Jurkat, Clone E6-1 (cell line): ENCODE data around the genes NUP205 and MTPN.

GRCh38 chr7:132614407-132615203 is 38.3 kb upstream of the PLXNA4 start:
- RRBS: 94% methylated on average over 3 of the region's 23 CpGs

- RRBS: no CpG with 5 or more reads among the region's 3 CpGs
Measured at GRCh38 chr7:133688996-133689629, 436.2 kb downstream of the EXOC4 start.

DNA sequence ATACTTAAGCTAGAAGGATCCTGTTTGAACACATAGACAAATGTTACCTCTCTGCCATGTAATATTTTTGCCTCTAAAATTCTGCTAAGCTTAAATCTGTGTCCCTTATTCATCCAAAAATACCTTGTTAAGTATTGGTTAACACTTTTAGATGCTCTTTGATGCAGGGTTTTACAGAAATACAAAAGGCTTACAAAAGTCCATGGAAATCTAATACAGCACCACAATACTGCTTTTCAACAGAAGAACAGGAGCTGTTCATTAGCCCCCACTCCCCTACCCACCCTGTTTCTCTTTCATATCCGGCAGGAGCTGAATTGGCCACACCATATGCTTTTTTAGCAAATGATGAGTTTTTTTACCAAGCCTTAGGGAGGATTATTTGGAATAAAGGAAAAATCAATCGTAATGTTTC is 143.5 kb upstream of the LRGUK start:
- RRBS: no CpG with 5 or more reads among the region's 2 CpGs

DNA sequence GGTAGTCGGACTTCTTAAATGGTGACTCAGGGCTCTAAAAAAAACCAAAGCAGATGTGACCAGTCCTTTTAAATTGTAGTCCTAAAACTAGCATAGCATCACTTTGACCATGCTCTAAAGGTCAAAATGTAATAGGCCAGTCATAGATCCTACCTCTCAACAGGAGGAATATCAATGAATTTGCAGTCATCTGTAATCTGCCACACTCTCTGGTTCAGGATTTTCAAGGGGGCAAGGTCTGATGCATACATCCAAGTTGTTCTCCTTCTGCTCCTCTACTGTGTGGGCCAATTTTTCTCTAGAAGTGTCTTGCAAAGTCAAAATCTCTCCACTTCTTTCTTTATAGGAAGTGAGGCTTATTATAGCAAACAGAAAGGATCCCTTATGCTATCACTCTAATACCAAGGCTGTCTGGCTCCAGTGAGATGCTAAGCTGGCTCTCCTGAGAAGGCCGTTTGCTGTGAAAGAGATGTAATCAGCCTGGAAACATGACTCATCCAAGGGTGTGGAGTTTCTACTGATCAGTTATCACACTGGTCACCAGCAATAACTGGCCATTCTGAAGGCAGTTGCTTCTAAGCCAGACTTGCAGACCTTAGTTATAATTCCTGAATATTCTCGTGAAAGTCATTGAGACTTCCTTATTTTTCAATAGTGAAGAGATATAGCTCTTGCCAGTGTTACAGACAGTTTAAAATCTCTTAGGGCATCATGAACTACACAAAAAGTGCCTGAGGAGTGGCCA is 43.3 kb upstream of the LRGUK start:
- RRBS: no CpG with 5 or more reads among the region's 3 CpGs

DNA sequence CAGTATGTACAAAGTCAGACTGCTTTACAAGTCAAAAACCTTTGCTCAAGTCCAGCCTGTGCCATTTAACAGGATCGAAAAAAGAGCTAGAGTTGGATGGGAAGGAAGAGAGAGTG is 693 bp downstream of the SLC35B4 start:
- RRBS: no CpG with 5 or more reads among the region's 1 CpG

- RRBS: no CpG with 5 or more reads among the region's 1 CpG
Measured at GRCh38 chr7:134366434-134366889, 49.7 kb upstream of the SLC35B4 start.

DNA sequence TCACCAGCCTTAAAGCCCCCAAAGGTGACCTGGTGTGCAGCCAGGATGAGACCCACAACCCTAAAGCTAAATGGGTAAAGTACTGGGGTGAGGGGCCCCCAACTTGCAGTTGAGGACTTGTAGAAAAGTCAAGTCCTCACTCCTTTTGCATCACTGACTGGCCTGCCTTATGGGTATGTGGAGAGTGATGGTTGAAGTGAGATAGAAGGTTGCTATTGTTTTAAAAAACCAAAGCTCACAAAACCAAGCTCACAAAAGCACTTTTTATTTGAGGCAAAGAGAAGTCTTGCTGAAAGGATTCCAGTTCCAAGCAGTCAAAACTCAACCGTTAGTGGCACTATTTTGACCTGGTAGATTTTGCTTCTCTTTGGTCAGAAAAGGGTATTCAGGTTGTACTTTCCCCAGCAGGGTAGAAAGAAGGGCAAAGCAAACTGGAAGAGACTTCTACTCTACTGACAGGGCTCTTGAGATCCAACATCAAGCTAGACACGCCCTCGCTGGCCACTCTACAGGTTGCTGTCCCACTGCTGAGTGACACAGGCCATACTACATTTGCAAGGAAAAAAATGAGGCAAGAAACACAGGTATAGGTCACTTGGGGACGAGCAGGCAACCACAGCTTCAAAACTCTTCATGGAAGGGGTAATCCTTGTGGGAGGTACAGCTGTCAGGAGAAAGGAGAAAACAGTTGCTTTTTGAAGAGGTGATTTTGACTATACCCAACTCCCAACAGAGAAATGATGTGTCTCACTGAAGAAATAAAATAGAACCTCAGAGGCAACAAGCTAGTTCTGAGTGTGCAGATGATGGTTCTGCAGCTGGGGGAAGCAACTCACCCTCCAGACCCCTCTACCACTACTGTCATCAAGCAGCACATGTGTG is 16.6 kb downstream of the AKR1B1 start:
- RRBS: no CpG with 5 or more reads among the region's 4 CpGs

DNA sequence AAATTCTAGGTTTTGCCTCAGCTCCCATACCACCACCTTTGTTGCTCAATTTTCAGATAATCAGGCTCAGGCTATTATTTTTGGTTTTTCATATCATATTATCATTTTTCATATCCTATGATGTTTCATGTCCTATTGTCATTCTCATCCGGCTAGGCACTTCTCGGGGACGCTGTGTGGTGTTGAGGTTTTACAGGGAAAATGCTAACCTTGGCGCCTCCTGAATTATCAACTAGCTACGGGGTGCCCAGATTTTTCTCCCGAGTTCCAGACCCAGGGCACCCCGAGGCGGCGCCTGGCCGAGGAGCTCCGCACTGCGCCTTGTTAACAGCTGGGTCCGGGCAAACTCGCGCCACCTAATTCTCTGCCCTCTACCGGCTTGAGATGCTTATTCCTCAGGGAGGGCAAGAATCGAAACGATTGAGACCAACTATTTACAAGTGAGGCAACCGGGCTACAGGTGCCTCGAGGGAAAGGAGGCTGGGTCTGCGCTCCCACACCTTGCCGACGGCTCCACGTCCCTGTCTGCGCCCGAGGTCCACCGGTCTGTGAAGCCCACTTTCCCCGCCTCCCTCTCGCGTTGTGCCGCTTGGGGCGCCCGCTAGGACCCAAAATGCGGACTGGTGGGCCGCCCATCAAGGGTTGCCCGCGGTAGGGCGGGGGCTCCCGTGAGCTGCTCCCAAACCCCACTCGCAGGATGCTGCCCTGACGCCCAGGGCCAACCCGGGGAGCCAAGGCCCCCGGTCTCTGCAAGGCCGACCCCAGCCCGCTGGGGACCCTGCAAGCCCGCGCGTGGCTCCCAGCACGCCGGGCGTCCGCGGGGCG is 608 bp downstream of the AKR1B1 start:
- RRBS: 9% methylated on average over 23 of the region's 54 CpGs

GRCh38 chr7:134547351-134548020 is 1.4 kb upstream of the AKR1B15 start:
- RRBS: no CpG with 5 or more reads among the region's 16 CpGs

DNA sequence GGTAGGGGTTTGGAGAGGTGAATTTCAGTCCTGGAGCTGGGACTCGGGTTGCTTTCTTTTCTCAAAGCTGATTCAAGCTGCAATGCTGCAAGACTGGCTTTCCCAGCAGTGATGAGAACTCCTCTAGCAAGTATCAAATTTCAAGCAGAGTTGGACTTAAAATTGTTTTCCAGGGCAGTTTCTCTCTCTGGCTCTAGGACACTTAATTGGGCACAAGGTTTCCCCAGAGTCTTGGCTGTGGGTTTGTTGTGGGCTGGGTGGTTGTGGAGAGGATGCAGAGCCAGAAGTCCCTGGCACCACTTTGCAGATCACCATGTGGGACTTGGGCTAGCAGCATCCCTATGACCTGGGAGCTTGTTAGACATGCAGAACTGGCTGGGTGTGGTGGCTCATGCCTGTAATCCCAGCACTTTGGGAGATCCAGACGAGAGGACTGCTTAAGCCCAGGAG is 16.8 kb downstream of the AKR1B15 start:
- RRBS: no CpG with 5 or more reads among the region's 2 CpGs

DNA sequence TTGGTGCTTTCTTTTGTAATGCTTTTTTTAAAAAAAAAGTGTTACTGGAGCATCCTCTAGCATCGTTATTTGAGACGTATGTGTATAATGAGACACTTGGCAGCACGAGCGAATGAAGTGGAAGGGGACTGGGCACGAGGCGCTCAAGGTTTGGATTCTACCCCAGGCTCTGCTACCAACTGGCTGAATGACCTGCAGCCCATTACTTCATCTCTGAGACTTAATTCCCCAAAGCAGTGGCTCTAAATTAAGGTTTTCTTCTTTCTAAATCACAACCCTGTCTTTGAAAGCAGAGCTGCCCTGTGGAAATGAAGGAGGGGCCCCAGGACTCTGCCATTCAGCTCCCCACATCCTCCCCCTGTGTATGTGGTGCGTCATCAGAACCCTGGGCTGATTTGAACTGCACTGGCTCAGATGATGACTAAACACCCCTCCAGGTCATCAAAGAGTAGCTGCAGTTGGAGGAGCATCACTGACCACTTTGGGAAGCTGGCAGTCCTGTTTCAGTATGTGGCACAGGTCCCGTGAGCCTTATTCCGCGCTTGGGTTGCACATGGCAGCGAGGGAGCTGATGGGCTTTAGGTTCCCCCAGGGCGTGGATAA is 46.6 kb downstream of the BPGM start:
- RRBS: no CpG with 5 or more reads among the region's 12 CpGs

GRCh38 chr7:134742058-134743349 is 36.9 kb upstream of the CALD1 start:
- RRBS: no CpG with 5 or more reads among the region's 6 CpGs

DNA sequence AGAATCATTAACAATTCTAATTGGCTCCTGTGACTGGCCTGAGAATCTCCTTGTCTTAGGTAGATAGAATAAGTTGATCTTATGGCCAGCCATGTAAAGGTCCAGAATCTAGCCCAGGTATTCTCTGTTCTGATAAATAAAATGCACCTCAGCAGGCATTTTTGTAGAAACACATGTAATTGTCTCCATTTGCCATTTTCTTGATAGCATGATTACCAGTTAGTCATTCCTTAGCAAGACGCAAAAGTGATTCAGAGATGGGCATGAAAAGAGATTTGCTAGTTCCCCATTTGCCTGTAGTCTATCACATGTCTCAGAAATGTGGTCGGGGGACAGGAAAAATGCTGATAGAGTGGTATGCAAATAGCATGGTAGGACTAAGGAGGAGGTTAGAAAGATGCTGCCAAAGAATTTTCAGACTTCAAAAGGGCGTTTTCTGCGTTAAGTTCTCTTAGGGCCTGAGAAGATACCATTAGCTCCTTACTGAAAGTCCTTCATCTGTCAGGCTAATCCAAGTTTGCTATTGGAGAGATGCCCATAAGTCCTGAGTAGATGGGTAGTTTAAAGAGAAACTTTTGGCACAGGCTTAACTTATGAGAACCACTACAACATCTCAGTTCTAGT is 2.6 kb downstream of the CALD1 start:
- RRBS: no CpG with 5 or more reads among the region's 4 CpGs

- RRBS: no CpG with 5 or more reads among the region's 6 CpGs
Measured at GRCh38 chr7:134813724-134814504, 34.5 kb downstream of the CALD1 start.

GRCh38 chr7:135557337-135558086 is at the start of gene NUP205:
TSS of gene NUP205 (plus strand) at chr7:135557917.
- RRBS: no CpG with 5 or more reads among the region's 31 CpGs

- RRBS: no CpG with 5 or more reads among the region's 9 CpGs
Measured at GRCh38 chr7:135619232-135619928, 42.9 kb upstream of the STMP1 start.

GRCh38 chr7:135976471-135977699 is at the start of gene MTPN:
TSS of gene MTPN (minus strand) at chr7:135977359.
- RRBS: 2% methylated on average over 14 of the region's 60 CpGs

DNA sequence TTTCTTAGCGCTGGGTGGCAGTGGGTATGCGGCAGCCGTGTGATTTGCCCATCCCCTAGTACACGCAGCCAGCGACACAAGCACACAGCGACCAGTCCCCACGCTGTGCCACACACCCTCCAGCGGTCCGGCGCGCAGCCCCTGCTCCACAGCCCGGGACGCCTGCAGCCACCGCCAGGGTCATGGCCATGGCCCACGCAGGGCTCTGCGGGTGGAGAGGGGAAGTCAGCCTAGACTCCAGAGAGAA is 2.4 kb downstream of the CHRM2 start:
- RRBS: no CpG with 5 or more reads among the region's 16 CpGs

DNA sequence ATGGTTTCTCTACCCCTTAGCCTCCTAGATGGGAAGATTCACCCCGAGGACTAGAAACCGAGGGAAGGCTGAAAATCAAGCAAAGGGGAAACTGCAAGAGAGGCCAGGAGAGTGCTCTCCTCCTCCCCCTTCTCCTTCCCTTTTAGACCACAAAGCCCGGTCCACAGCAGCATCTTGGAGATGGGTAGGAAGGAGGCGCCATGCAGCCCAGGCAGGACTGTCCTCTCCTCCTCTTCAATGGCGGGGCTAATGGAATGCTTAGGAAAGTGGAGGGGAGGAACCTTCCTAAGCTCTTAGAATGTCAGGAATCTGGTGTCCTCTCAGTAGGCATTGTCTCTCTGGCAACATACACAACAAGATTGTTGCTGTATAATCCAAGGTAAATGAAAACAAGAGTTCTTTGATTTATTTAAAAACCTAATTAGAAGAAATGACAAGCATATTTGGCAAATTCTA is 185.2 kb downstream of the DGKI start:
- RRBS: no CpG with 5 or more reads among the region's 5 CpGs

DNA sequence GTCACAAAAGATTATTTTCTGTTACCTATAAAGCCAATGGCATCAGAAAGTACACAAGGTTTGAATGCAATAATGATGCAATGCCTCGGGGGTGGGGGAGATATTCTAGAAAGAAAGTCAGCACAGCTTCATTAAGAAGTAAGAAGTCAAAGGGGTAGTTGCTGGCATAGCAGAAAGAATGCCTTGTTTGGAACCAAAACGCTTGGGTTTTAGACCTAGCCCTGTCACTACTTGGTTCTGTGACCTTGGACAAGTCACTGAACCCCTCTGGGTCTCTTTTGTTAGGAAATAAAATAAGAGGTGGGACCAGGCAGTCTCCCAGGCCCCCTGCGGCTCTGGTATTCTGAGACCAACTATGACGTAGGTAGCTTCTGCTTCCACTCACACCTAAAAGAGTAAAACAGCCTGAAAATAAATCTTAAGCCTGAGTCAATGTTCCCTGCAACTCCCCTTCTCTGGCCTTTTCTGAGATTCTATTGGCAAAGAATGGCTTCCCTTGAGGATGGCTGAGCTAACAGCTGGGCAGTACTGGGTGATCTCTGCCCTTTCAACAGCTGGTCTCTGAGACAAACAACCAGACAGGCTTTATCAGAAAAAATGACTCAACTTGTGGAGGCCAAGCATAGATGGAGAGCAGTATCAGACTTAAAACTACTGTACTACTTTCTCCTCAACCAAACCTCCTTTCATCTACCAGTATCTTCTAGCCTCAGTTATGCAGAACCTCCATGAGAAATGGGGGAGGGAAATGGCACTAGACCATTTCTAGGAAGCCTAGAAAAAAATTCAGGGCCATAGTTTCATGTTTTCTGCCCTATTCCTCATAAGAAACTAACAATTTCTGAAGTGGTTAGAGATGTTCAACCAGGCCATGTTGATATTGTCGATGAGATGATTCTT is 58.8 kb downstream of the CREB3L2 start:
- RRBS: no CpG with 5 or more reads among the region's 5 CpGs